A549 (cell line): ENCODE results near the genes SLC7A1 and KATNAL1.

DNA sequence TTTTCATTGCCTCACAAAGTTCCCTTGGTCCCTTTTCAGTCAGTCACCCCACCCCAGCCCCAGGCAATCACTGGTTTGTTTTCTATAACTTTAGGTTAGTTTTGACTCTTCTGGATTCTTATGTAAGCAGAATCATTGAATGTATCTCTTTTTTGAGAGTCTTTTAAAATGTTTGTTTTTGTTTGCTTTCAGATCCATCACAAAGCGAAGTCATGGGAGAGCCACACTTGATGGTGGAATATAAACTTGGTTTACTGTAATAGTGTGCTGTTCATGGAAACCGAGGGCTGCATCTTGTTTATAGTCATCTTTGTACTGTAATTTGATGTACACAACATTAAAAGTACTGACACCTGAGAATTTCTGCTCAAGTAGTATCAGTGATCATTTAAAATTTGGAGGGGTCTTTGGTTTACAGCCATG lies 18.9 kb downstream of the POMP start:
- PRO-cap, result no peak
CAGE:
- cytosol, long polyA plus RNA, result no peak
- long polyA plus RNA, result no peak
- nucleus, long polyA plus RNA, result no peak

- PRO-cap, result no peak
CAGE:
- cytosol, long polyA plus RNA, result no peak
- long polyA plus RNA, result no peak
- nucleus, long polyA plus RNA, result no peak
These were observed 75.4 kb downstream of the SLC7A1 start for GRCh38 chr13:29519996-29520605.

GRCh38 chr13:29529783-29530309 lies 65.6 kb downstream of the SLC7A1 start:
- PRO-cap, result no peak
CAGE:
- cytosol, long polyA plus RNA, result no peak
- long polyA plus RNA, result no peak
- nucleus, long polyA plus RNA, result no peak

- PRO-cap, result no peak
CAGE:
- cytosol, long polyA plus RNA, result no peak
- long polyA plus RNA, result no peak
- nucleus, long polyA plus RNA, result no peak
These were observed 33.6 kb downstream of the SLC7A1 start for GRCh38 chr13:29561836-29562308.

DNA sequence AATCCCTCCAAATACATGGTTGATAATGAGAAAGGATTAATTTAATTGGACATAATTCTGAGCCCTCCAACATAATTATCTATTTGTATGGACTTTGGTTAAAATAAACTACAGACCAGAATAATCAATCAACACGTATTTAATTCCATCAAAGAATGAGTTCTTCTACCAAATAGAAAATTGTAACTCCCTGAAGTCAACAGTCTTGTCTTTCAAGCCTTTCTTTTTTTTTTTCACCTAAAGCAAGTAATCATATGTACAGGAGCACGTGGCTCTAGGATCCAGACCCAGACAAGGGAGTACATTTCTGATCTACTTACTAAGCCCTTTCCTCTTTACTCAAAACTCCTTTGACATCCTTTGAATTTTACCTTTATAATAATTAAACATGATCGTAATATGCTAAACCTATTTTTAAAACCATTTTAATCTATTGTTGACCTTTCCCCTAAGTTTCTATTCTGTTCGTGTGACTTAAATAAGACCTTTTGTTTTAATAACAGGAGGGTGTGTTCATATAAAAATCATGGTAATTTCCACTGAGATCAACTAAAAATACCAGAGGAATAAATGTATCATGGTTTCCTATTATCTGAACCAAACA lies 1.8 kb downstream of the SLC7A1 start:
- PRO-cap, result no peak
CAGE:
- cytosol, long polyA plus RNA, result no peak
- long polyA plus RNA, result no peak
- nucleus, long polyA plus RNA, result no peak

- PRO-cap, result unidirectional peak, plus-strand start at chr13:29594413; bidirectional peak, plus-strand start at chr13:29594962, minus-strand start at chr13:29594860
CAGE:
- cytosol, long polyA plus RNA, result no peak
- long polyA plus RNA, result no peak
- nucleus, long polyA plus RNA, result no peak
These were observed 959 bp downstream of the SLC7A1 start for GRCh38 chr13:29594155-29595302.

GRCh38 chr13:29595303-29596141 lies at the start of gene SLC7A1:
Gene SLC7A1 (minus strand): TSS chr13:29595688.
- PRO-cap, result bidirectional peak, plus-strand start at chr13:29595848, minus-strand start at chr13:29595636
CAGE:
- cytosol, long polyA plus RNA, result no peak
- long polyA plus RNA, result no peak
- nucleus, long polyA plus RNA, result start-site peak on the minus strand at chr13:29595451-29595525, 164 and 232 reads in 2 replicates

- PRO-cap, result no peak
CAGE:
- cytosol, long polyA plus RNA, result no peak
- long polyA plus RNA, result no peak
- nucleus, long polyA plus RNA, result no peak
These were observed 91.7 kb downstream of the UBL3 start for GRCh38 chr13:29758491-29759259.

GRCh38 chr13:29828069-29829307 lies 21.9 kb downstream of the UBL3 start:
- PRO-cap, result no peak
CAGE:
- cytosol, long polyA plus RNA, result no peak
- long polyA plus RNA, result no peak
- nucleus, long polyA plus RNA, result no peak

GRCh38 chr13:29841467-29841888 lies 8.9 kb downstream of the UBL3 start:
- PRO-cap, result no peak
CAGE:
- cytosol, long polyA plus RNA, result no peak
- long polyA plus RNA, result no peak
- nucleus, long polyA plus RNA, result no peak

DNA sequence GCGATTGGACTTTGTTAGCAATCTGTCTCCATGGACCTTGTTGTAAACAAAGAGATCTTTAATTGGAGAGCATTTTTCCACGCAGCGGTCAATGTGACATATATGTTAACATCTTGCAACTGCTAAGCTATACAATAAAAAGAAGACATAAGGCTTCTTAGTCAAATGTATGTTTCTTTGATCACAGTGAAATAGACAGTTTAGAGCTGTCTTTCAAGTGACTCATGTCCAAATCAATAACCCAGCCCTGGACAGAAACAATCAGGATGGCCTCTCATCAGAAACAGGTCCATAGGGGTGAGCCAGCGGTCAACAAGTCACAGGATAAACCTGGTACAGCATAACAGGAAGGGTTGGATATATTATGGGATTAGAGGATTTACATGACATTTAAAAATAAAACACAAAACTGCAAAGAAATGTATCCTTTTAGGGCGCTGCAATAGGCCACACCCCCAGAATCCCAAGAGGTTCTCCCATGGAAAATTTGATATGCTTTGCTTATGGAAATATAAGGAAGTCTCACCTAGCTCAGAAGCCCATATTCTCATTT lies 69.8 kb upstream of the UBL3 start:
- PRO-cap, result no peak
CAGE:
- cytosol, long polyA plus RNA, result no peak
- long polyA plus RNA, result no peak
- nucleus, long polyA plus RNA, result no peak

DNA sequence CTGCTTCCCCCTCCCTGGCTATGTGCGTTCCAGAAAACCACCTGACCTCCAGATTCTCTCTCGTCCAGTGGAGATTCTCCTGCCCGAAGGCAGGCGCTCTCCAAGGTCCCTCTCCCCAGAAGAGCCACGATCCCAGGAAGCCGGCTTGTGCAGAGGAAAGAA lies 153.2 kb downstream of the KATNAL1 start:
- PRO-cap, result no peak
CAGE:
- cytosol, long polyA plus RNA, result no peak
- long polyA plus RNA, result no peak
- nucleus, long polyA plus RNA, result no peak

DNA sequence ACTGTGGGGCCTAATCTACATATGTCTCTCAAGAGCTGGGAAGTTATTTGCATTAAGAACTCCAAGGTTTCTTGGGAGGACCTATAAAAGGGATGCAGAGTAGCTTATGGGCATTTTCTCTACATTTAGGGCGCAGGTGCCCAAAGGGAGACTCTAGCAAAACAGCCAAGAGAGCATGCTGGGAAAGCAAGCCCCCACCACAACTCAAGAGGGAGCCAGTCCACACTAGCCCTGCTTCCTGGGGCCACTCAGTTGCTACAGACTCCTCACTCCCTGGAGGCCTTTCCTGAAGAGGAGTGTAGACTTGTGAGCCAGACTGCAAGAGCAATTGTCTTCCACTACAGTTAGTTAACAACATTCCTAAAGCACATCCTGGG lies 125.2 kb downstream of the KATNAL1 start:
- PRO-cap, result no peak
CAGE:
- cytosol, long polyA plus RNA, result no peak
- long polyA plus RNA, result no peak
- nucleus, long polyA plus RNA, result no peak

GRCh38 chr13:30306461-30307780 lies at the start of gene KATNAL1:
Gene KATNAL1 (minus strand): TSS chr13:30307551.
- PRO-cap, result no peak
CAGE:
- cytosol, long polyA plus RNA, result start-site peak on the minus strand at chr13:30306837-30307082, 149 and 302 reads in 2 replicates; start-site peak on the minus strand at chr13:30307392-30307406, 33 and 42 reads in 2 replicates
- long polyA plus RNA, result start-site peak on the minus strand at chr13:30306852-30306861, 118 and 82 reads in 2 replicates; start-site peak on the minus strand at chr13:30306949-30307082, 87 and 54 reads in 2 replicates
- nucleus, long polyA plus RNA, result start-site peak on the minus strand at chr13:30306841-30306899, 64 and 65 reads in 2 replicates; start-site peak on the minus strand at chr13:30307394-30307479, 82 and 691 reads in 2 replicates

DNA sequence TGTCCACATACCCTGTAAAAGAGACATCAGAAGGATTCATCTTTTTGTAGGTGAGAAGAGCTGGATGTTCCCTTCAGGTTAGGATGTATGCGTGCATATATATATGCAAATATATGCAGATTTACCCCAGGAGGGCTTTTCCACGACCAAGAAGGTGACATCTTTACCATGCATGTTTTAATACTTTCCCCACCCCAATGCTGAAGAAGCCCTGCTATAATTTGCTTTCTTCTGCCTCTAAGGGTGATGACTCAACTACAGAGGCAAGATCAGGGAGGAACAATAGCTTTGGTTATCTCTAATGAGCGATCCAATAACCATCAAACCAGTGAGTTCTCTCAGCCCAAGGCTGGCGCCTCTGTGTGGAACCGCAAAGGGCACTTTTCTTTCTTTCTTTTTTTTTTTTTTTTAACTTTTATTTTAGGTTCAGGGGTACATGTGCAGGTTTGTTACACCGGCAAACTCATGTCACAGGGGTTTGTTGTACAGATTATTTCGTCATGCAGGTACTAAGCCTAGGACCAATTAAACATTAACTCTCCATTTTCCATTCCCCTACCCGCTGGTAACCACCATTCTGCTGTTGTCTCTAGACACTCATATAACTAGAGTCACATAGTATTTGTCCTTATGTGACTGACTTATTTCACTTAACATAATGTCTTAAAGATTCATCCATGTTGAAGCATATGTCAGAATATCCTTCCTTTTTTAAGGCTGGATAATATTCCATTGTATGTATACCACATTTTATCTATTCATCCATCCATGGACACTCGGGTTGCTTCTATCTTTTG lies 25.7 kb upstream of the UBE2L5 start:
- PRO-cap, result no peak
CAGE:
- cytosol, long polyA plus RNA, result no peak
- long polyA plus RNA, result no peak
- nucleus, long polyA plus RNA, result no peak

DNA sequence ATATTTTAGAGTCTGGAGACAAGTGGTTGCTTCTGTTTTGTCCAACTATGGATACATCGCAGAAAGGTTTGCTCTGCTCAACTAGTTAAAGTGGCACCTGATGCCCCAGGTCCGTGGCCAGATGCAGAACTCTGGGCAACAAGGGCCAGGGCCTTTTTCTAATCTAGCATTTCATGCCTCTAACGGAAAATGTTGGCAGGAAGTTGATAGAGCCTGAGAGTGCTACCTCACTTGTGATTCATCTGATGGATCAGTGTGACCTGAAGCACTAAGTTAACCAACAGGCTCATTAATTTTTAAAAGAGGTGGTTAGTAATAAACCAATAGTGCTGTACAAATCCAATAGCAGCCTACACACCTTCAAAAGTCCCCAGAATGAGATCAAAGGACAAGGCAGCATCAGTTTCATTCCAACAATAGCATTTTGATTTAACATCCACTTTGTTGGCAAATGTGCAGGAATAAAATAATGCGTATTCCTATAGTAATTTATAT lies 19.0 kb downstream of the UBE2L5 start:
- PRO-cap, result no peak
CAGE:
- cytosol, long polyA plus RNA, result no peak
- long polyA plus RNA, result no peak
- nucleus, long polyA plus RNA, result no peak

DNA sequence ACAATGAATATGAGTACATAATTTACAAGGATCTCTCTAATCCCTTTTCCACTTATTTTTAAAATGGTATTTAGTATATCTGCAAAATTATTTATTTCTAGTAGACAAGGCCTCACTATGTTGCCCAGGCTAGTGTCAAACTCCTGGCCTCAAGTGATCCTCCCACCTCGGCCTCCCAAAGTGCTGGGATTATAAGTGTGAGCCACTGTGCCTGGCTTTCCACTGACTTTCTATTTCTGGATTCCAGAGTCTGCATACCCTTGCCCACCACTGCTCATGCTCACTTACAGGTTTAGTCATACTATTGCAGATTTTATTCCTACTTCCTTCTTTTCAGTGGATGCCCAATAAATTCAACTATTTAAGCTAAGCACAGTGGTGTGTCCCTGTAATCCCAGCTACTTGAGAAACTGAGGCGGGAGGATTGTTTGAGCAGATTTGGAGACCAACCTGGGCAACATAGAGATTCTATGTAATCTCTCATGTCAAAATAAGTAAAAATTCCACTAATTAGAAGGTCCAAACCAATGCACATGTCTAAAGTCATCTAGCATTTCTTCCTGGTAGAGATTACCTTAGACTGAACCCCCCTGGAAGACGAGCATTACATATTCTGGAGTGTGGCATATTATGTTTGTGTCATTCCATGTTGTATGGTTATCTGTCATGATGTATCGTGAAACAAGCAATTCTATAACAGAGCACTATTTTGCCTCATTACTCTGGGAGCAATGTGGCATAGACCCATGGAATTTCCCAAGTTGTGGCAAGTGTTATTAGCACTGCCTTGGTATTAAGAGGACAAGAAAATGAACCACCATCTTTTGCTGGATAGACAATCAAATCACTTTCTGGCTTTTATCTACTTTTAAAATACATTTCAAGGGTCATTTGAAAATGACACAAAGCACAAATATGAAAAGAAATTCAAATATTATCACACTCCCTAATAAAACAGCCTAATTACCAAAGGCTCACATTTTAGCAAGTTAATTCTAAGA lies 8.4 kb downstream of the HMGB1 start:
- PRO-cap, result no peak
CAGE:
- cytosol, long polyA plus RNA, result no peak
- long polyA plus RNA, result no peak
- nucleus, long polyA plus RNA, result no peak

GRCh38 chr13:30648312-30648955 lies 30.7 kb downstream of the USPL1 start:
- PRO-cap, result no peak
CAGE:
- cytosol, long polyA plus RNA, result no peak
- long polyA plus RNA, result no peak
- nucleus, long polyA plus RNA, result no peak

DNA sequence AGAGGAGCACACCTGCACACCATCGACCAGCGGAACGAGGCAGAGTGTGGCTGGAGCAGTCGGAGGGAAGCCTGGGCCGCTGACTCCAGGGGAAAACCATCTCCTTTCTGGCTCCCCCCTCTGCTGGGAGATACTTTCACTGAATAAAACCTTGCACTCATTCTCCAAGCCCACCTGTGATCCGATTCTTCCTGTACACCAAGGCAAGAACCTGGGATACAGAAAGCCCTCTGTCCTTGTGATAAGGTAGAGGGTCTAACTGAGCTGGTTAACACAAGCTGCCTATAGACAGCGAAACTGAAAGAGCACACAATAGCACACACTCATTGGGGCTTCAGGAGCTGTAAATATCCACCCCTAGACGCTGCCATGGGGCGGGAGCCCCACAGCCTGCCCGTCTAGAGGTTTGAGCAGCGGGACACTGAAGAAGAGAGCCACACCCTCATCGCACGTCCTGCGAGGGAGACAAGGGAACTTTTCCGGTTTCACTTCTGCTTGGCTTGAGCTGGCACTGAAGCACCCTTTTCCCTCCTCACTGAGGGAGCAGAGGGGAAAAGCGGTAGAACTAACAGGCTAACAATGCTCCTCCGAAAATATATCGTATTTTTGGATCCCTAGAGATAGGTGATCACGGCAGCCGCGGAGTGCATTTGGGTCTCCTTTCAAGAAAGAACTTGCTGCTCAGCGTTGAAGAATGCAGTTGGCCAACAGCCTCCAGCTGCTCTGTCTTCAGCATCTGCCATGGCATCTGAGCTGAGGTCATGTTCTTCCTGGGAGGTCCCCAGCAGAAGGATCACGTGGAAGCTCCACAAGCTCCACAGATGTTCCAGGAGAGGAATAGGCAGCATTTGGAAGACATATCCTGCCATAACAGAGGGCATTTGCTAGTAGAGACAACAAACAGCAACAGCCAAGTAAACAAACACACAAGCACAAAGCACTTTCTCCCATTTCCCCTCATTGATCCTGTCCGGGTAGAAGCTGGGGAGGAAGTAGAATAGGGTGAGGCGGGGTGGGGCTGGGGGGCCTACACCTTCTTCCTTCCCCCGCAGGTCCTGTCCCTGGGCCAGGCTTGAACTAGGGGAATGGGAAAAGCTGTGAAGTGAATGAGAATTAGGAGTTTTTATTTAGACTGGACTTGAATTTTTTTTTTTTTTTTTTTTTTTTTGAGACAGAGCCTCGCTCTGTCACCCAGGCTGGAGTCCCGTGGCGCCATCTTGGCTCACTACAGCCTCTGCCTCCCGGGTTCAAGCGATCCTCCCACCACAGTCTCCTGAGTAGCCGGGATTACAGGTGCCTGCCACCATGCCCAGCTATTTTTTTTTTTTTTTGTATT lies 44.9 kb upstream of the ALOX5AP start:
- PRO-cap, result no peak
CAGE:
- cytosol, long polyA plus RNA, result no peak
- long polyA plus RNA, result no peak
- nucleus, long polyA plus RNA, result no peak

DNA sequence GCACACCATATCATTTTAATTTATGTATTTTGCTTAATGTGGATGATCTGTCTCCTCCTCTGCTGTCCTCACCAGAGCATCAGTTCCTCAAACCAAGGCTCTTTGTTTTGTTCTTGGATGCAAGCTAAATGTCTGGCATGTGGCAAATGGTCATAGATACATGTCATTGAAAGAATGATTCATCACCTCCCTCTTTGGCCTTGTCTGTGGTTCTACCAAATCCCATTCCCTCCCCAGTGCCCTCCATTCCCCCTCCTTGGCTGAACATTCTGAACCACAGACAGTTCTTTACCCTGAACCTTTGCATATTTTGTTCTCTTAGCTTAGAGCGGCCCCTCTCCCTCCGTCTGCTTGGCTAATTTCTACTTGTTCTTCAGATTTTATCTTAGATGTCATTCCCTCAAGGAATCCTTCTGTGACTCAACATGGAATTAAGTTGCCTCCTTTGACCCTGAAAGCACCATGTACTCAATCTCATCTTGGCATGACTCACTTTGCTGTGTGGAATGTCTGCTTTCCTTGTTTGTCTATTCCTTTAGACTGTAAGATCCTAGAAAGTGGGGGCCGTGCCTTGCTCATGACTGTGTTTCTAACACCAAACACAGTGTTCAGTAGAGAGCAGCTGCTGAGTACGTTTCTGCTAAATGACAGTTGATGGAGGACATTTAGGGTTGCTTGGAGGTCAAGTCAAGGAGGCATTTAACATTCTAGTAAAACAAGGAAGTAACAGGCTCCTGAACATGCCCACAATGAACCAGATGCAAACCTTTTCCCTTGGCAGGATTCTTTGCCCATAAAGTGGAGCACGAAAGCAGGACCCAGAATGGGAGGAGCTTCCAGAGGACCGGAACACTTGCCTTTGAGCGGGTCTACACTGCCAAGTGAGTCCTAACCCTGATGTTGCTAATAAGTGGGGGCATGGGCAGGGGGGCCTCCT lies 8.2 kb downstream of the ALOX5AP start:
- PRO-cap, result no peak
CAGE:
- cytosol, long polyA plus RNA, result no peak
- long polyA plus RNA, result no peak
- nucleus, long polyA plus RNA, result no peak